ENCODE data around the genes SPANXB1, SPANXC, FMR1NB, AFF2 and HSFX3.

DNA sequence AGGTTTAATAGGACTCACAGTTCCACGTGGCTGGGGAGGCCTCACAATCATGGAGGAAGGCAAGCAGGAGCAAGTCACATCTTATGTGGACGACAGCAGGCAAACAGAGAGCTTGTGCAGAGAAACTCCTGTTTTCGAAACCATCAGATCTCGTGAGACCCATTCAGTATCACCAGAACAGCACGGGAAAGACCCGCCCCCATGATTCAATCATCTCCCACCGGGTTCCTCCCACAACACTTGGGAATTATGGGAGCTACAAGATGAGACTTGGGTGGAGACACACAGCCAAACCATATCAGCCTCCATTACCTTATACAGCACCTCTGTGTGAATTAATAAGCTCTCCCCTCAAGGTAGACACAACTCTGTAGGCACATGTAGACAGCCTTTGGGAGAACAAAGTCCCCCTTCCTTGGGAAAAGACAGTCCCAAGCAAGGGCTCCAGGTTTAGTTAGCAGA lies 279.0 kb upstream of the FGF13 start:
- PRO-cap, result no peak

DNA sequence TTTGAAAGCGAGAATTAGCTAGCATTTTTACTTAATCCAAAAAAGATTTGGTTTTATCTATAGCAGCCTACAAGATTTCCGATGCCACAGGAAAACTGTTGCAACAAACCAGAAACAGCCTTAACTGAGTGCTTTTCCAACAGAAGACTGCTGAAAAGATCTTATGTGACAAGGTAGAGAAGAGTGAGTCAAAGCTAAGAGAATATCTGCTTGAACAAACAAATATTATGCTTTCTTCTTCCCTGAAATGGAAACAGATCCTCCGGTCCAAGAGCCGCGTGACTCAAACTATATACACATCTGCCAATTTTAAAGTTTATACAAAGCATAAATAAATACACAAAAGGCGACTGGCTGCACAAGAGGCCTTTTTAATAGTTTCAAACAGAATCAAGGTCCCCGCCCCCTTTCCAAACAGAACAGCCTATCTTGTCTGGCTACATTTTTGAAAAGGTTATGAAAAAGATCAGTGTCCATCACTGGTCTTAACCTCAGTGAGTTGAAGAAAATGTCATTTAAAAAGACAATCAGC lies 329.8 kb upstream of the F9 start:
- PRO-cap, result no peak

DNA sequence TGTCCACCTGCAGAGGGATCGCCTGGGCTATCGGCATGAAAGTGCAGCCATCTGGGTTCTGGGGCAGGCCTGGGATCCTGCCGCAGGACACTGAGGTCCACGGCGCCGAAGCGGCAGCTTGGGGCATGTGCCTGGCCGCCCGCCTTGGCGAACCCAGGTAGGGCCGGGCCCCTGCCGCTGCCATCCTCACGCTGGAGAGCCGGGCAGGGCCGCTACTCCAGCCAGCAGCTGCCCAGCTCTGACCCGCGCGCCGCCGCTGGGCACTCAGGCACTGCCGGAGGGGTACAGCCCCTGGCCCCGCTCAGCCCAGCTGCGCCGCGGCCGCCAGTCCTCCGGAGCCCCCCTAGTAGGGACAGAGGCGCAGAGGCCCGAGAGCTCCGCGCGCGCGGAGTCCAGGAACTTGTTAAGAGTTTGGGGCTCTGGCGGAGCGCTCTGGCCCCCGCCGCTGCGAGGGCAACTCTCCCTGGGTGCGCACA lies 15.9 kb downstream of the MCF2 start:
- PRO-cap, result no peak

DNA sequence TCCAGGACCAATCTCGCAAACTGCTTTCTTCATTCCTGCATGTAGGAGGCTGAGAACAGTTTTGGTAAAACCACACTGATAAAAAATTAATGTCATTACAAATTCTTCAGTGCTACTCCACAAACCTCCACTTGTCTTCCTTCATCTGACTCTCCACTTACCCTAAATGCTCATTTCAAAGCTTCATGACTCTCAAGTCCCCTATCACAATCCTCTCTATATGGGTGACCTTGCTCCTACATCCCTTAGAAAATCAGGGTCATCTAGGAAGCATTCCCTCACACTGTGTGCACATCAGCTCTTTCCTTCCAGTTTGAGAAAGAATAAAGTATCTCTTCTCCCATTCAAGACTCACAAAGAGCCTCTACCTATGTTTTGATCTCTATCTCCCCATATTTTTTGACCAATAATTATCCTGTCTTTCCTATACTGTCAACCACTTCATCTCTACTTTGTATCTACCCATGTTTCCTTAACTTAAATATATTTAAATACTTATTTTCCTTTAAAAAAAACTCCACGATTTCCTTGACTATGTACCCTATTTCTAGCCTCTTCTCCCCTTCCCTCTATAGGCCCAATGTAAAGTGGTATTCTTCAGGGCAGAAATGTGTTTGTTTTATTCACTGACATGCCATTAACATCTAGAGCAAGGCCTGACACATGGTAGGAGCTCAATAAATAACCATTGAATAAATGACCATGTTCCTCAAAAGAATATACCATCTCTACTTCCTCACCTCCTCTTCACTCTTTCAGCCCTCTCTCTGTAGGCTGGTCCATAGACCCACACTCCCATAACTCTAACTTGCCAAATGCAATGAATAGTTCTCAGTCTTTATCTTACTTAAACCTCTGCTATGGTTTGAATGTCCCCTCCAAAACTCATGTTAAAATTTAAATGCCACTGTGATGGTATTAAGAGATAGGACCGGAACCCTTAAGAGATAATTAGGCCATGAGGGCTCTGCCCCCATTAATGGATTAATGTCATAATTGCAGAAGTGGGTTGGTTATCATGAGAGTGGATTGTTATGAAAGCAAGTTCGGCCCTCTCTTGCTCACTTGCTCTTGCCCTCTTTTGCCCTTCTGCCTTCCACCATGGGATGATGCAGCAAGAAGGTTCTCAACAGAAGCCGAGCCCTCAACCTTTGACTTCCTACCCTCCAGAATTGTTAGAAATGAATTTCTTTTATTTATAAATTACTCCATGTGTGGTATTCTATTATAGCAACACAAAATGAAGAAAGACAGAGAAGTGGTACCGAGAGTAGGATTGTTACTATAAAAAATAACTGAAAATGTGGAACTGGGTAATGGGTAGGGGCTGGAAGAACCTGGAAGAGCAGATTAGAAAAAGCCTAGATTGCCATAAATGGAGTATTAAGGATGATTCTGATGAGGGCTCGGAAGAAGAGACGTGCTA lies 83.5 kb downstream of the ATP11C start:
- PRO-cap, result no peak

DNA sequence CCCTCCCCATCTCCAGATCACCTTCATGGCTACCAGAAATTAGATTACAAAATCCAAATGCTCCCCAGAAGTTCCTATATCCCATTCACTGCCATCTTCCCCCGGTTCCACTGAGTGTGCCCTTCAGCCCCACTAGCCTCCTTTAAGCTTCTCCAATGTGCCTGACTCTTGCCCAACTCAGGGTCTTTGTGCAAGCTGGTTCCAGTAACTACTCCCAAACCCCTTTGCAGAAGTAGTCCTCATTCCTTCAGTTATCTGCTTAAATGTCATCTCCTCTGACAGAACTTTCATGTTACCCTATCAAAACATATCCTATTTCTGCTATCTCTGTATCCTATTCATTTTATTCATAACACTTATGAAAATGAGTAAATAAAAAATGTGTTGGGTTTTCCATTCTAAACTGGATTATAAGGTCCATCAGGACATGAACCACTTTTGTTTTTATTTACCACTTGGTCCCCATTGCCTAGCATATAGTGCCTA lies 24.8 kb downstream of the ATP11C start:
- PRO-cap, result no peak

DNA sequence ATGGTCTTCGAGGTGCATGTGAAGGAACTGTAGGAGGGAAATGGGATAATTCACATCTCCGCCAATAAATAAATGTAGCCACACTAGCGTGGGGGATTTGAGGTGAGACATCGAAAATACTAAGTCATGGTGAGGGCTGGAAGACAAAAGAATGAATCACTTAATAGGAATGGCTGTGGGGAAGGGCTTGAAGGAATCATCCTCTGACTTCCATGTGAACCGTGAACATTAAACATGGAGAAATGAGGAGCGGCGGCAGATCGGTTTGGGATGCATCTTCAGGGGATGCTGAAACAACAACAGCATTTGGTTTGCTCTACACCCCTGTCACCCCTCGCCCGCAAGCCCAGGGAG lies 284 bp upstream of the SPANXB1 start:
- PRO-cap, result no peak

DNA sequence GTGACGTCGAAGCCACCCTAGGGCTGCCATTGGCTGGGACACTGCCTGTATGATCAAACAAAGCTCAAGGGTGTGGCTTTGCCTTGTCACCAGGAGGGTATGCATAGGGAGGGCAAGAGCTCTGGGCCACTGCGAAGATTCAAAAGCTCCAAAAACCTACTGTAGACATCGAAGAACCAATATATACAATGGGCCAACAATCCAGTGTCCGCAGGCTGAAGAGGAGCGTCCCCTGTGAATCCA lies at the start of gene SPANXB1:
Gene SPANXB1, plus strand, starts transcription at position 89 of the 243 bp plus-strand sequence.
- PRO-cap, result no peak

DNA sequence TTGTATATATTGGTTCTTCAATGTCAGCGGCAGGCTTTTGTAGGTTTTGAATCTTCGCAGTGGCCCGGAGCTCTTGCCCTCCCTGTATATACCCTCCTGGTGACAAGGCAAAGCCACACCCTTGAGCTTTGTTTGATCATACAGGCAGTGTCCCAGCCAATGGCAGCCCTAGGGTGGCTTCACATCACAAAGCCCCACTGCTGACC lies at the start of gene SPANXC:
Gene SPANXC, minus strand, starts transcription at position 61 of the 206 bp plus-strand sequence.
- PRO-cap, result no peak

- PRO-cap, result no peak
These were observed 2.3 kb downstream of the SLITRK4 start for GRCh38 chrX:143633414-143634265.

DNA sequence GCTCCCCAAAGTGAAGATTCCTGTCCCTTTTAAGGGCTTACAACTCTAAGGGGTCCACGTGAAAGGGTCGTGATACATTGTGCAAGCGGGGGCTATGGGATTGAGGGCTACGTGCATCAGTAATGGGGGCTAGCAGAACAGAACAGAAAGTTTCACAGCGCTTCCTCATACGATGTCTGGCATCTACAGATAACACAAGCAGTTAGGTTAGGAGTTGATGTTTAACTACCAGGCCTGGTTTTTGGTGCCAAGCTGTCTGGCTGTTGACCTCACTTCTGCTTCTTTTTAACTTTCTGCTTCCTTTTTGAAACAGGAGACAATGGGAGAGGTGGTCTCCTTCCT lies 368.6 kb upstream of the CXorf51A start:
- PRO-cap, result no peak

DNA sequence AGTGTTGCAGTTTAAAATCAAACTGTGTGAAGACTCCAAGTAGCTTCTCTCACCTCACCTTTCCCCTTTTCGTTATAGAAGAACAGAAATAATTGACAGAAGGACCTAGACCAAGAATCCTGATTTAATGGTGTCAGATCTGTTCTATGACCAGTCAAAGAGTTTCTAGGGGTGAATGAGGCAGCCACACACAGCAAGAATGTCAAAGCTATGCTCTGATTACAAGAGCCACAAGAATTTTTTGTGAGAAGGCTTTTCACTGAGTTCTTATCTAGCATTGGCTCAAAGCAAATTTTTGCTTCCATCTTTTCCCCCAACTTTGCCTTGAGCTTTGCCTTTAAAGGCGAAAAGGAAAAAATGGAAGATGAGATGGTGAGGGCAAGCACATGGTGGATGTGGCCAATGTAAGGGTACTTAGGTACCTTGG lies 23.4 kb downstream of the FMR1 start:
- PRO-cap, result no peak

DNA sequence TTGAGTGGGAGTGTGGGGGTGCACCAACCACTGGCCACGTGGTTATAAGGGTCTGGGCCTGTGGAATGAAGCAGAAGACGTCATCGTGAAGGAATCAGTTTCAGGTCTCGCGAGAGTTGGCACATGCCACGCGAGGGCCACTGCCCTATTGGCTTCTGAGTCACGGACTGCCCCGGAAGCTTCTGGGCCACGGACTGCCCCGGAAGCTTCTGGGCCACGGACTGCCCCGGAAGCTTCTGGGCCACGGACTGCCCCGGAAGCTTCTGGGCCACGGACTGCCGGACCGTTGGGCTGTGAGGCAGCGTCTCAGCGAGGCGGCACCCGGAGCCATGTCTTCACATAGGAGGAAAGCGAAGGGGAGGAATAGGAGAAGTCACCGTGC lies at the start of gene FMR1NB:
Gene FMR1NB, plus strand, starts transcription at position 264 of the 382 bp plus-strand sequence.
- PRO-cap, result no peak

GRCh38 chrX:148459157-148459751 lies 41.2 kb upstream of the AFF2 start:
- PRO-cap, result no peak

DNA sequence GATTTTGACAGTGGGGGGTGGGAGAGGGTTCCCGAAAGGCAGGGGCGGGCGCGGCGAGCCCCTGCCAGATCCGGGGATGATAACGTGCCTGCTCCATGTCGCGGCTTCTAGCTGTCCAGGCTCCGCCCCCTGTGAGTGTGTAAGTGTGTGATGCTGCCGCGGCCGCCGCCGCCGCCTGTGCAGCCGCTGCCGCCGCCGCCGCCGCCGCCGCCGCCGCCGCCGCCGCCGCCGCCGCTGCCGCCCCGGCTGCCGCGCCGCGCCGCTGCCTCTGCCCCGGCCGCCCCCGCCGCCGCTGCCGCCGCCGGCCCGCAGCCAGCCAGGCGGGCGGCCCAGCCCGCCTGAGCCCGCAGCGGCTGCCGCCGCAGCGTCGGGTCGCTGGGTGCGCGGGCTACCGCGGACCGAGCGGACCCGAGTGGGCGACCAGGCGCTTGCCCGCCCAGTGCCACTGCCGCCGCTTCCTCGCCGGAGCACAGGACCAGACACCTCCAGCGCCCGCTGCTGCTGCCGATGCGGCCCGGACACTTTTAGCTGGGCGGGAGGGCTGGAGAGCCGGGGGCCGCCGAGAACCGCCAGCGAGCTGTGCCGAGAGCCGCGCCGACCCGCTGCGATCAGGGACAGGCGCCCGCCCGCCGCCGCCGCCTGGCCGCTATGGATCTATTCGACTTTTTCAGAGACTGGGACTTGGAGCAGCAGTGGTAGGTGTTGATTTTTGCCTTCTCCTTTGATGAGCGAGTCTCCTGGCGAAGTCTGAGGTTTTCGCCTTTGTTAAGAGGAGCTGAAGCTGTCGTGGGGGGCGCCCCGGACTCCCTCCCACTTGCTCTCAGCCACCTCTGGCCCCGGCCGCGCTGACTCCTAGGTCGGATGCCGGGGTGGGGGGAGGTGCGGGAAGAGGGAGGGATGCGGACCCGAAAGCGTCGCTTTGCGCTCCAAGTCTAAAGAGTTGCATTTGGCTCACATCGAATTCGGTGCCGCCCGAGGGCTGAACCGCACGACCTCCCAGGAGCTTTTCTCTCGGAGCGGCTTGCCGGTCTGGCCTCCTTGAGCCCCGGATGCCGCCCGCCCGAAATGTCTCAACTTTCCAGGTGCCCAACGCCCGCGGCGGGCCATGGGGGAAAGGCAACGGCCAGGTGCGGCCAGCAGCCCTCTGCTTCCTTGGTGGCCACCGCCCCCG lies at the start of gene AFF2:
Gene AFF2, plus strand, starts transcription at position 168 of the 1,171 bp plus-strand sequence.
- PRO-cap, result no peak

DNA sequence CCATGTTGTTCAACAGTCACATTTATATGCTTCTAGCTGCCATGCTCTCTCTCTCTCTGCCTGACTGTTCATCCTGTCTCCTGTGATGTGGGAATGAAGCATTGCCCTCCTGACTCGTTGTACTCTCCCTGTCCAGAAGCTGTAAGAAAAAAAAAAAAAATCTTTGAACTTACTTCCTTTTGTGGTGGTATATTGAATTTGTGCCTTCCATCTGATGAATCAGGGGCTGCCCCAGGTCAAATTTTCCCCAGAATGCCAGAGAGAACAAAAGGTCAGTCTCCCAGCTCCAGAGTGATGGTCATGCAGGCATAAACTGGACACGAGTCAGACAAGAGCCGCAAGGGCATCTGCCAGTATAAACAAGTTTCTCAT lies 167.1 kb downstream of the ENSG00000287585 start:
- PRO-cap, result no peak

- PRO-cap, result no peak
These were observed at the start of gene HSFX3 for GRCh38 chrX:149549795-149550245. TSS of gene HSFX3 (minus strand) at chrX:149549924.

GRCh38 chrX:150006898-150007781 lies 68.8 kb upstream of the EOLA2 start:
- PRO-cap, result no peak

- PRO-cap, result bidirectional peak, plus-strand start at chrX:150365601, minus-strand start at chrX:150365420
These were observed 2.0 kb downstream of the MAMLD1 start for GRCh38 chrX:150364841-150365855.

DNA sequence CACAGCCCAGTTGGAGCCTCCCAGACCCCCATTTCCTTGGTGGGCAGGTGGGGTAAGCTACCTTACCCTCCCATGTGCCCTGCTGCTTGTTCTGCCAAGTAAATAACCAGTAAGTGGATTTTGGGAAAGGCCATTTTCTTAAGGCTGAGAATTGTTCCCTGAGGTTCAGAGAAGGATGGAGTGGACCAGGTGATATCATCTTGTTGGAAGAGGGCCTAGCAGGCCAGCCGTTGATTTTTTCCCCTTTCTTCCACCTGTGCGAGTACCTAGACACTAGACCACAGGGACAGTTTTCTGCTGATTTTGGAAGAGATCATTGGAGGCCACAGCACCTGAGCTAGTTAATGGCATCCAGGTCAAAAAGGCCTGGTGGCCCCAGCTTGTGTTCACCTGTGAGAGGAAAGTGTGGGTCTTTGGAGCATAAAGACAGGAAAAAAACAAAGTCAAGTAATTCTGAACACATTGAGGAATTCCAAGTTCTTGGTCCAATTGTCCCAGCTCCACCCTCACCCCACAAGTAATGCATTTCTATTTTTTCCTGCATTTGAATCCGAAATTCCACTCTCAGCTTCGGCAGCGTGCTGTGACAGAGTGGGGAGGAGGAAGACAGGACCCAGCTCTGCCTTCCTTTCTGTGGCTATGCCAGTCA lies 8.2 kb downstream of the MAMLD1 start:
- PRO-cap, result no peak

- PRO-cap, result no peak
These were observed 71.8 kb downstream of the MTMR1 start for GRCh38 chrX:150765016-150765463.

All from ascending aorta (tissue), 1 donor.